Right cardiac atrium (tissue), 1 donor: ENCODE results near the genes PTPN1 and RIPOR3.

GRCh38 chr20:50033675-50034253 lies 51.0 kb downstream of the SNAI1 start:
- PRO-cap = no peak

DNA sequence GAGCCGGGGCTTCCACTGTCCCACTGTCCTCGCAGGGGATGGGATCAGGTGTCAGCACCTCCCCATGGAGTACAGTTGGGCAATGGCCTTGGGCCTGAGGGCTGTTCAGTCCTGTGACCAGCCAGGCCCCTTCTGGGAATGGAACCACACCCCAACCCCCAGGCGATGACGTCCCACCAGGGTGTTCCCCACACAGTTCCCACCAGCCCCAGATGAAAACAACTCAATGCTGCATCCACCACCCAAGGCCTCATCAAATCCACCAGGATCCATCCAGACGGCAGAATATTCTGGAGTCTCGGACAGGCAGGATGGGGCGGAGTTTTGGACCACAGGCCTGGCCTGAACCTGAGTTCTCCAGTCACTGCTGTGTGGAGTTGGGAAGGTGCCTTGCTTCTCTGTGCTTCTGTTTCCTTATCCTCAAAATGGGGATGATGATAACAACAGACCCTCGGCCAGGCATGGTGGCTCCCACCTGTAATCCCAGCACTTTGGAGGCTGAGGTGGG lies 62.1 kb downstream of the UBE2V1 start:
- PRO-cap = no peak

DNA sequence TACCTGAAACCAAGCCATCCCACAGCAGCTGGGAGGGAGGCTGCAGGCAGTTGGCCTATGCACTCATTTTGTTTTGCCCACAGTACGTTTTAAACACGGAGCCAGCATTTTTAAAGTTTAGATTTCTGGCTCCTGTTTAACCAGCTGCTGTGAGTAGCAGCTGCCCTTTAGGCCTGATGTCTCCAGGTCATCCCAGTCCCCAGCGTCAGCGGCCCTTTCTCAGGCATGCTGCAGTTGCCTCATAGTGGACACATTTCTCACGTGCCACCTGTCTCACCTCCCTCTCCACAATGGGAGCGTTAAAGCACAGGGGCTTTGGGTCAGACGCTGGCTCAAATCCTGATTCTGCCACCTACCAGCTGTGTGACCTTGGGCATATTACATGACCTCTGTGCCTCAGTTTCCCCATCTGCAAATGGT lies 8.1 kb upstream of the UBE2V1 start:
- PRO-cap = no peak

GRCh38 chr20:50136872-50137762 lies 16.4 kb downstream of the PEDS1 start:
- PRO-cap = no peak

- PRO-cap = no peak
These were observed 56.2 kb downstream of the CEBPB start for GRCh38 chr20:50246665-50247351.

GRCh38 chr20:50369584-50369983 lies 140.6 kb upstream of the PTPN1 start:
- PRO-cap = no peak

GRCh38 chr20:50397969-50399109 lies 111.8 kb upstream of the PTPN1 start:
- PRO-cap = no peak

- PRO-cap = no peak
These were observed 110.1 kb upstream of the PTPN1 start for GRCh38 chr20:50400065-50400555.

GRCh38 chr20:50431133-50431666 lies 79.0 kb upstream of the PTPN1 start:
- PRO-cap = no peak

DNA sequence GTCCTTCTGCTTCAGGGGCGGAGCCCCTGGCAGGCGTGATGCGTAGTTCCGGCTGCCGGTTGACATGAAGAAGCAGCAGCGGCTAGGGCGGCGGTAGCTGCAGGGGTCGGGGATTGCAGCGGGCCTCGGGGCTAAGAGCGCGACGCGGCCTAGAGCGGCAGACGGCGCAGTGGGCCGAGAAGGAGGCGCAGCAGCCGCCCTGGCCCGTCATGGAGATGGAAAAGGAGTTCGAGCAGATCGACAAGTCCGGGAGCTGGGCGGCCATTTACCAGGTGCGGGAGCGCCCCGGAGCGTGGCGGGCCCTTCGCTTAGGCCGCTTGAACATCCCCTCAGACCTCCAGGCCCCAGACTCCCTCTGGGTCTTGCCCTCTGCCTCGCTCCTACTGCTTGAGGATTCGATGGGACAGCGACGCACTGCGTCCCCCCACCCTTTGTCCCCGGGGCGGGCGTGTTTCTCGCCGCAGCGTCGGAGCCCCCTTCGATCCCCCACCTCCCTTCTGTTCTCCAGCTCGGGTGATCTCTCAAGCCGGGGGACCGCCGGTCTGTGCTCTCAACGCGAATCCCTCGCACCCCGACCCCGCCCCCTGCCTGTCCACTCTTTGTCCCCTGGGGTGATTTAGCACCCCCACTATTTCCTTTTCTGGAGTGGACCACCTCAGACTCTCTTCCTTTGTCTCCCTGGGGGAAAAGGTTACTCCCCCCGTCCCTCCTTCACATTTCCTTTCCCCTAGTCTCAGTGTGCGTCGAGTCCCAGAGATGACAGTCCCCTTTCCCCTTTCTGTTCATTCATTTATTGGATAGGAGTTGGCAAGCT lies at the start of gene PTPN1:
PTPN1 (plus strand) TSS at position 65 of the 814 bp plus-strand sequence.
- PRO-cap = bidirectional peak, plus-strand start at position 65 of the sequence, minus-strand start outside the sequence

- PRO-cap = no peak
These were observed 961 bp downstream of the PTPN1 start for GRCh38 chr20:50511133-50511555.

DNA sequence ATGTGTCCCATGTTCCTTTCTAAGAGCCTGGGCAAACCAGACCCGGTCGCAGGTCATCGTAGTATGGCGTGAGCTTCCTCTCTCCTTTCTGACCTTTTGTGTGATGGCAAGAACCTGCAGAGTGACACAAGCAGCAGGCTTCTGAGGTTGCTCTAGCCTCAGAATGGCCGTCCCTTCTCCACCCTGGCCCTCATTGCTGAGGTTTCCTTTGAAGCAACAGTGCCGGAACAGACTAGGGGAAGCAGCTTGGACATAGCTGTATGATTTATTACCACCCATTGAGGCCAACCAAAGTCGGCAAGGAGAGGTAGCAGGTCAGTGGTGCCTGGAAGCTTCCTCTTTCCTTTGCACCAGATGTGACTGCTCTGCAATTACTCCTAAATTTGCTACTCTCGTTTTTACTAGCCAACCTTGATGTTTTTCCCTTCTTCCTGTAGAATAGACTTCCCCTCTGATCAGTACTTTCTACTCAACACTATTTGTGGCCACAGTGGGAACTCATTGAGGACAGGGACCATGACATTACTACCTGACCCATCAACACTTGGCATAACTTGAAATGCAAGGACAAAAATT lies 31.4 kb downstream of the PTPN1 start:
- PRO-cap = no peak

DNA sequence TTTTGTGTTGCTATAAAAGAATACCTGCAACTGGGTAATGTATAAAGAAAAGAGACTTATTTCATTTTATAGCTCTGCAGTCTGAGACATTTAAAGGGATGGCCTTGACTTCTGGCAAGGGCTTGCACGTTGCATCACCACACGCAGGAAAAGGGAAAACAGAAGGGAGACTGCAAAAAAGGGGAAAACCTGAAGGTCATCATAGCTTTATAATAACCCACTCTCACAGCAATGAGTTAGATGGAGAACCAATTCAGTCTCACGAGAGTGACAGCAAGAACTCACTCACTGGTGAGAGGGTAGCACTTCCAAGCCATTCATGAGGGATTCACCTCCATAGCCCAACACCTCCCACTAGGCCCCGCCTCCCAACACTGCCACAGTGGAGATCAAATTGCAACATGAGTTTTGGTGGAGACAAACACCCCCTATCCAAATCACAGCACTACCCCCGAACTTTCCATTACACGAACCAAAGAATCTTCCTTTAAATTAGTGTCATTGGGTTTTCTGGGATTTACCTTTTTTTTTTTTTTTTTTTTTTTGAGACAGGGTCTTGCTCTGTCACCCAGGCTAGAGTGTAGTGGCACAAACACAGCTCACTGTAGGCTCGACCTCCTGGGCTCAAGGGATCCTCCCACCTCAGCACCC lies 31.0 kb downstream of the RIPOR3 start:
- PRO-cap = no peak

DNA sequence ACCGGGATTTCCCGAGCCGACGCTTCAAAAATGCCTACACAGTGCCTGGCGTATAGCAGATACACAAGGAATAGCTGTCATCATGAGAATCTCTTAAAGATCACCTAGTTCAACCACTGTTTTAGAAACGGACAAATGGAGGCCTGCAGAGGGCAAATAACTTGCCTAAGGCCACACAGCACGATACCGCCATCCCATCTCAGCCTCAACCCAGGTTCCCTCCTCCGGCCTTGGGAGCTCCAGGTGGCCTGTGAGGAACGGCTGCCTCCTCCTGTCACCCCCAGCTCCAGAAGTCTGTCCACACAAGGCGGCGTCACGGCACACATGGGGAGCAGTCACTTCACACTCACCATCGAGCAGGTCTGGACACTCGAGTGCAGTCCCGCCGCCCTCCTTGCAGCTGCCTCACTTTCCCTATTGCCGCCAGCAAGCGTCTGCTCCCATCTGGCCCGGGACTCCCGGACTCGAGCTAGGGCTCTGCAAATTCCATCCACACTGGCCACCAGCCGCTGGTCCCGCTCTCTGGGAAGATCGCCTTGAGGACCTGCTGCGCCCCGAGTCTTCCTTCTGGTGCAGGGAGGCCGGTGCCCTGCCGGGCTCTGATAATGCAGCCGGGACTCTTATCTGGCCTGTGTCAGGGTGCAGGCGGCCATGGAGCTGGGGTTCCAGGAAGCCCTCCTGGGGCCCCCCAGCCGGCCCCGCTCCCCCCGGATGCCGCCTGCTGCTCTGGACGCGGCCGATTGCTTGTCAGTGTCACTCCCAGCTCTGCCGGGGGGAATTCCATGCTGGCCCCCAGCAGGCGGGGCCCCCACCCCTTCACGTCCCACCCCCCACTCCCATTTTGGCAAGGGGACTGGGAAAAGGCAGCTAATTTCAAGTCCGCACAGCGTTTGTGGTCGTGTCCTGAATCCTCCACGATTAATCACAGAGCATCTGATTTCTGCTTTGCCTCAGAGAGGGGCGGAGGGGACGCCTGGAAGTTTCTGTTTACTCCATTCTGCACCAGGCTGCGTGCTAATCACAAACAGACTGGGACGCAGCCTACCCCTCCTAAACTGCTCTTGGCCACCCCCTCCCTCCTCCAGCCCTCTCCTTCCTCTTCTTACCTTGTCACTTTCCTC lies at the start of gene RIPOR3:
RIPOR3 (minus strand) TSS at position 767 of the 1,121 bp plus-strand sequence.
- PRO-cap = no peak

GRCh38 chr20:50724761-50725443 lies 6.5 kb upstream of the PARD6B start:
- PRO-cap = unidirectional peak, minus-strand start at chr20:50725174

DNA sequence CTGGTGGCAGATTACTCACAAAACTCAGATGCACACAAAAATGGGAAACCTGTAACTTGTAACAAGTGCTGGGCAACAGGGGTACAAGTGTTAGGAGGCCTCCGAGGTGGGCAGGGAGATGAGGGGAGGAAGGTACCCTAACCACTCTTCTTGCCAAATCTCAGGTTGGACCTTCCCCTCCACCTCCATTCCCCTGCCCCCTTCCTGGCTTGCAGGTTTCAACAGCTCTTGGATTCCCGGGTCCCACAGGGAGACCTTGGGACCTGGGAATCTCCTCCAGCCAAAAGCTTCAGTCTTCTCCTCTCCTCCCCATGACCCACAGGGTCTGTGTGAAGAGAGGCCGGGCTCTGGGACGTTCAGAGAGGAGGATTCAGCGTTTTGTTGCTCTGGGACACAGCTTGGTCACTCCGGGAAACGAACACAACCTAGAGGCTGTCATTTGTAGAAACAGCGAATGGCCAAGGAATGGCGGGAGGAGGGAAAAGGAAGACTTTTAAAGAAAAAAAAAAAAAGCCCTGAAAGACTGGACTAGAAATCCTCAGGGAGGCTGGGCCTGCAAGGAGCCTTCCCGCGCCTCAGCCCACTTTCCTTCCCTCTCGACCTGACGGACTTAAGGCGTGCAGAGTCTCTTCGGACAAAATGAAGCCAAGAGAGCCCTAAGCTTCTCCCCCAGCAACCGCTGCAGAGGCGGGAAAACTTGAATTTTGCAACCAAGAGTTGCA lies 1.1 kb upstream of the PARD6B start:
- PRO-cap = no peak

- PRO-cap = no peak
These were observed 2.0 kb downstream of the PARD6B start for GRCh38 chr20:50733345-50733729.

DNA sequence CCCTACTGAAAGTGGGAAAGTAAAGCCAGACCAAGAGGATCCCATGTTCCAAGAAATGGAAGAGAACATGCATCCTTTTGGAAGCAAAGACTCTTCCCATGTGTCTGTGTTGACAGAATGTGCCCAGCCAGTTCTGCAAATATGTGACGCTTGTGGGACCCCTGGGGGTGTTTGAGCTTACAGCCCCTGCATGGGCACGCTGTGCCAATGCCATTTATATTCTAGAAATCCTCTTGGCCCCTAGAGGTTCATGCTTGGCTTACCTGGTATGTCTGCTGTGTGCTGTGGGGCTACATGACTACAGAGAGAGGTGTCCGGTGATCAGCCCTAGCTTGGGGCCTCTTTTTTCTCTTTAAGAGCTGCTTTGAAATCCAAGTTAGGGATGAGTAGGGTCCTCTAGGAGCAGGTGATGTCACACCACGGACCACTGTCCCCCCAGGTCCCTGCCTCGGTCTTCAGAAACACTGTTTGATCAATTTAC lies 26.4 kb downstream of the BCAS4 start:
- PRO-cap = no peak

DNA sequence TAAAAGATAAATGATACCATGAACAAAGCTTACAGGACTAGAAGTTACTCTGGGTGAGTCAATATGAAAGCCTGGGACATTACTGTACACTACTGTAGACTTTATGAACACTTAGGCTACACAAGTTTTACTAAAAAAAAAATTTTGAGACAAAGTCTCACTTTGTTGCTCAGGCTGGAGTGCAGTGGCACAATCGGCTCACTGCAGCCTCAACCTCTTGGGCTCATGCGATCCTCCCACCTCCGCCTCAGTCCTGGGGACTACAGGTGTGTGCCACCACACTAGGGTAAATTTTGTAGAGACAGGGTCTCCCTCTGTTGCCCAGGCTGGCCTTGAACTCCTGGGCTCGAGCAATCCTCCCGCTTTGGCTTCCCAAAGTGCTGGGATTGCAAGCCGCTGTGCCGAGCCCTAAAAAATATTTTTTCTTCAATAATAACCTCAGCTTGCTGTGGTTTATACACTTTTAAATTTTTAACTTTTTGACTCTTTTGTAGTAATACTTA lies 35.8 kb downstream of the ADNP start:
- PRO-cap = no peak

- PRO-cap = no peak
These were observed 9.9 kb downstream of the ADNP start for GRCh38 chr20:50920963-50922068.